Epidermal melanocyte (primary cell): ENCODE measurements around a stretch of chr22.

DNA sequence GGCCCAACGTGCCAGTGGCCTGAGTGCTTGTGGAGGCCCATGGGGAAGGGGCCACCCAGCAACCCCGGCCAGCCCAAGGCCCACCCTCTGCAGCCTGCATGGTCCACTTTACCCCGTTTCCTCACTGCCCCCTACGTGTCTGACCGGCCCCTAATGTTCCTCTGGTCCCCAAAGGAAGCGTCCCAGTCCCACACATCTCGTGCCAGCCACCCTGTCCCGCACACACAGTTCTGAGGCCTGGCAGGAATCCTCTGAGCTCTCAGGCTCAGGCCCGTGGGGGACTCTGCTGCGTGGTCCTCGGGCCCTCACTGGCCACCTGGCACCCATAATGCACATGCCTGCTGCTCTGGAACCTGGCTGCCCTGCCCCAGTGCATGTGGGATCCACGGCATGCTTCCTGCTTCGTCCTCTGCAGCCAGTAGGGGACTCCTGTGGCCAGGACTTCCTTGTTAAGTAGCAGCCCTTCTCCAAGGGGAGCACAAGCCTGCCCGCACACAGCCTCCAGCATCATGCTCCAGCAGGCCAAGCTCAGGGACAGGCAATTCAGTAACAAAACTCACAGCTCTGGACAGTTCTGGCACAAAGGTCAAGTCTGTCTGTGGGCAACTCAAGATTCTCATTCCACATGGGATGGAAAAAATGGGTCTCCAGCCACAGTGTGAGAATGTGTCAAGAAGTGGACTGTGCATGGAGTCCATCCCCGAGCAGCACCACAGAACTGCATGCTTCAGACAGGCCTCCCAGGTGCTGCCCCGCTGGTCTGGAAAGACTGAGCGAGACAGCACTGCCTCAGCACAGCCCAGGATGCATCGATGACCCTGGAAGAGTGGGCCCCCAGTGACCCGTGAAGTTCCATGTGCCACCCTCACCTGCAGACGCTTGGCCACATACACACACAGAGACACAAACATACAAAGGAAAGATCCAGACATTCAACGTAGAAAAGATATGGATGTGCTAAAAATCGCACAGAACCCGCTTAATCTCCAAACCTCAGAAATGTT is 85.2 kb downstream of the DGCR2 start:
- RRBS = no CpG with 5 or more reads among the region's 23 CpGs

DNA sequence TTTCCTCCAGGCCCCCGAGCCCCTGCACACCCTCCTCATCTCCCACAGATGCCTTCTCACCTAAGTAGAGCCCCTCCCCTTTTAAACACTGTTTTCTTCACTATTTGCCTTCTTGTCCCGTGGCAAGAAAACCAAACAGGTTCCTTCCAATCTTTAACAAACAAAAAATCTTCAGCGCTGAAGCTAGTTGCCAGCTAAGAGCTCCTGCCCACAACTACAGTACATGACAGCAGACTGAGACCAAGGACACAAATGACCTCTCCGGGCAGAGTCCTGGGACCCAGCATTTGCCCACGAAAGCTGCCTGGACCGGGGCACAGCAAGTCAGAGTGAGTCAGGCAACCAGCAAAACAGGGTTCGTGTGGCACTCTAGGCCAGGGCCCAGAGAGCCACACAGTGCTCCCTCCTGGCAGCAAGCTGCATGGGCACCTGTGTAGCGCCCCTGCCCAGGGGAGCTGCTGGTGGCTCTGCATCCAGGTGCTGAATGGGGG is 63.7 kb downstream of the DGCR2 start:
- RRBS = 97% methylated on average over 3 of the region's 8 CpGs

GRCh38 chr22:19081369-19082046 is 40.7 kb downstream of the DGCR2 start:
- RRBS = no CpG with 5 or more reads among the region's 5 CpGs

DNA sequence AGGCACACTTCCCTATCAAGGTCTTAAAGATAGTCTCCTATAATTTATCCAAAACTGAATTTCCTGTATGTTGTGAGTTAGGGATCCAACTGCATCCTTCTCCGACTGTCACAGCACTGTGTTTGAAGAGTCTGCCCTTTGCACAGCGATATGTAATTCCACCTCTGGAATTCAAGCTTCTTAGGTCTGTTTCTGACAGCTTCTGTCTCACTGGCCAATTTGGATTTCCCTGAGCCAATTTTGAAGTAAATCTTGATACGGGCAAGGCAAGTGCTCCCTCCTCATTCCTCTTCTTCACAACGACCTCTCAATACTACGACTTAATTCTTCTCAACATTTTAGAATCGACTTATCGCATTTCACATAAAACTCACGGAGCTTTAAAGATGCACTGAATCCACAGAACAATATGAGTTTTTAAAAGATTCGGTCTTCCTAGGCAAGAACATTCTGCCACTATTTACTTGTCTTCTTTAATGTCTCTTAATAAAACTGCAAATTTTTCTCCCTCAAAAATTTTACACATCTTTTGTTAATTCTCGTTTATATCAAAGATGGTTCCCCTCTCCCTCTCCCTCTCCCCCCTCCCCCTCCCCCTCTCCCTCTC is 39.0 kb downstream of the DGCR2 start:
- RRBS = no CpG with 5 or more reads among the region's 10 CpGs

GRCh38 chr22:19362747-19362946 is 68.9 kb downstream of the HIRA start:
- RRBS = no CpG with 5 or more reads among the region's 2 CpGs

GRCh38 chr22:19375375-19375973 is 56.1 kb downstream of the HIRA start:
- RRBS = no CpG with 5 or more reads among the region's 10 CpGs

- RRBS = no CpG with 5 or more reads among the region's 11 CpGs
These were observed 3.8 kb downstream of the CDC45 start for GRCh38 chr22:19483404-19484102.

DNA sequence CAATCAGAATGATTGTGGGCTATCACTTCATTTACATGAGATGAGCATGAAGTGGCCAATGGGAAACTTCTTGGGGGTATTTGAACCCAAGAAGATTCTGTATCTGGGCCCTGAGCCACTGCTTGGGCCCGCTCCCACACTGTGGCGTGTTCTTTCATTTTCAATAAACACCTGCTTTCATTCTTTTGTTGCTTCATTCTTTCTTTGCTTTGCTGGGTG is 79.7 kb upstream of the CLDN5 start:
- RRBS = no CpG with 5 or more reads among the region's 2 CpGs

GRCh38 chr22:19687884-19688424 is 26.3 kb upstream of the SEPTIN5 start:
- RRBS = no CpG with 5 or more reads among the region's 17 CpGs

- RRBS = no CpG with 5 or more reads among the region's 18 CpGs
These were observed 22.5 kb upstream of the SEPTIN5 start for GRCh38 chr22:19691722-19692292.

DNA sequence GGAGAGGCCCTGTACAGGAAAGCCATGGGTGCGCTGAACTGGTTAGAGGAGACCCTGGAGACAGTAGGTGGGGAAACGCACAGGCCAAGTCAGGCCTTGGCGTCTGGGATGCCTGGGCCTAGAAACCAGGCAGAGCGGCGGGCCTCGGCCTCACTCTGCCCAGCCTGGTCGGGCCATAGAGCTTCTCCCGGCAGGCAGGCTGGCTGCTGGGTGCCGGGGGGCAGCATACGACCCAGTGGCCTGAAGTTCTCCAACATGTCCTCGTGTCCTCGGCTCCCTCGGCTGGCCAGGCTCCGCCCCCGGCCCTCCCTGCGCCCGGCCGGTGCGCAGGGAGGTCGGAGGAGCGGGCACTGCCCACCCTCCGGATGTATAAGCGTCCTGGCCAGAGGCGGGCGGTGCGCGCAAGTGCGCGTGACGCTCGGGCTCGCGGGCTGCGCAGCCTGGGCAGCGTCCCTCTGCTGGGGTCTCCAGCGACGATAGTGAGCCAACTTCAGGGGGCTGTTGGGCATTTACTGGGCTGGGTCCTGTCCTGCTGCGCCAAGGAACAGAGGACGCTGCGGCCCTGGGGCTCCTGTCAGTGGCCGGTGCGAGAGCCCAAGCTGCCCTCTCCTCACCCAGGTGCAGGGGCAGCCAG is 2.1 kb upstream of the TBX1 start:
- RRBS = 12% methylated on average over 13 of the region's 42 CpGs

- RRBS = no CpG with 5 or more reads among the region's 11 CpGs
These were observed 1.4 kb downstream of the GNB1L start for GRCh38 chr22:19853074-19853973.

- RRBS = no CpG with 5 or more reads among the region's 11 CpGs
These were observed 32.3 kb upstream of the GNB1L start for GRCh38 chr22:19886890-19887444.

- RRBS = no CpG with 5 or more reads among the region's 11 CpGs
These were observed 31.6 kb upstream of the COMT start for GRCh38 chr22:19909533-19910823.

DNA sequence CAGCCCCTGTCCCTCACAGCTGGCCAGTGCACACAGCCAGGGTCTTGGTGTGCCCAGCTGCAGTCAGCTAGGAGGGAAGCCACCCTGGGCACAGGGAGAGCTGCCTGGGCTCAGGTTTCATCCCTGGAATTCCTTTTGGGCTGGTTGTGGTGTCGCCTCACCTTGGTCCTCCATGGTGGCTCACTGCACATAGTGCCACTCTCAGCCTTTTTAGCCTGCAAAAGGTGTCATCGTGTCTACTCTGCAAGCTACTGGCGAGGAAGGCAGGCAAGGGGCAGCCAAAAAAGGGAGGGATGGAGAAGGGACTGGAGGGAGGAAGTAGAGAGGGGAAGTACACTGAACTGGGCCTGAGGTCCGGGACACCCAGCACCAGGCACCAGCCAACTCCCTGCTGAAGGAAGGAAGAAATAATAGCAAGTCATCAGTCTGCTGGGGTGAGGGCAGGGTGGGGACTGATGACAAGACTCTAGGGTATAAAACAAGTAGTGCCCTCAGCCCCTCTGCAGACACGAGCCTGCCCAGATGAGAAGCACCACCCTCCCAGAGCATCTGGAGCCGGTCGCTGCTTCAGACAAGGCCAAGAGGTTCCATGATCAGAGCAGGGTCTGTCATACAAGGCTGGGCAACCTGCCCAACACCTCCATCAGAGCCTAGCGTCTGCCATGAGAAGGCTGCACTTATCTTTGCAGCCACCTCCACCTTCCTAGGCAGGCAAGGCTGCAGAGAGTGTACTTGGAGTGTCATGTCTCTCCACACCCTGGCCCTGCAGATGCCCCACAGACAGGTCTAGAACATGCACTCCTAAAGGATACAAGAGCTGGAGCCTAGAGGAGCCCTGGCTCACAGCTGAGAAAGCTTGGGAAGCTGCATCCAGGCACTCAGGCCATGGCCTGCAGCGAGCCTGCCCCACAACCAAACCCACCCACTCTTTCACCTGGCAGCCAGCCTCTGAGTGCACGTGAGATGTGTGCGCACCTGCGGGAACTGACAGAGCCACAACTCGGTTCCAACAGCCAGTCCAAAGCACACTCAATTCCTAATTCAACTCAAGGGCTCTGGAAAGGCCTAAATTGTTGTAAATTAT is 9.0 kb upstream of the COMT start:
- RRBS = no CpG with 5 or more reads among the region's 13 CpGs

GRCh38 chr22:19942347-19943508 is 1.1 kb upstream of the TXNRD2 start:
- RRBS = no CpG with 5 or more reads among the region's 12 CpGs

DNA sequence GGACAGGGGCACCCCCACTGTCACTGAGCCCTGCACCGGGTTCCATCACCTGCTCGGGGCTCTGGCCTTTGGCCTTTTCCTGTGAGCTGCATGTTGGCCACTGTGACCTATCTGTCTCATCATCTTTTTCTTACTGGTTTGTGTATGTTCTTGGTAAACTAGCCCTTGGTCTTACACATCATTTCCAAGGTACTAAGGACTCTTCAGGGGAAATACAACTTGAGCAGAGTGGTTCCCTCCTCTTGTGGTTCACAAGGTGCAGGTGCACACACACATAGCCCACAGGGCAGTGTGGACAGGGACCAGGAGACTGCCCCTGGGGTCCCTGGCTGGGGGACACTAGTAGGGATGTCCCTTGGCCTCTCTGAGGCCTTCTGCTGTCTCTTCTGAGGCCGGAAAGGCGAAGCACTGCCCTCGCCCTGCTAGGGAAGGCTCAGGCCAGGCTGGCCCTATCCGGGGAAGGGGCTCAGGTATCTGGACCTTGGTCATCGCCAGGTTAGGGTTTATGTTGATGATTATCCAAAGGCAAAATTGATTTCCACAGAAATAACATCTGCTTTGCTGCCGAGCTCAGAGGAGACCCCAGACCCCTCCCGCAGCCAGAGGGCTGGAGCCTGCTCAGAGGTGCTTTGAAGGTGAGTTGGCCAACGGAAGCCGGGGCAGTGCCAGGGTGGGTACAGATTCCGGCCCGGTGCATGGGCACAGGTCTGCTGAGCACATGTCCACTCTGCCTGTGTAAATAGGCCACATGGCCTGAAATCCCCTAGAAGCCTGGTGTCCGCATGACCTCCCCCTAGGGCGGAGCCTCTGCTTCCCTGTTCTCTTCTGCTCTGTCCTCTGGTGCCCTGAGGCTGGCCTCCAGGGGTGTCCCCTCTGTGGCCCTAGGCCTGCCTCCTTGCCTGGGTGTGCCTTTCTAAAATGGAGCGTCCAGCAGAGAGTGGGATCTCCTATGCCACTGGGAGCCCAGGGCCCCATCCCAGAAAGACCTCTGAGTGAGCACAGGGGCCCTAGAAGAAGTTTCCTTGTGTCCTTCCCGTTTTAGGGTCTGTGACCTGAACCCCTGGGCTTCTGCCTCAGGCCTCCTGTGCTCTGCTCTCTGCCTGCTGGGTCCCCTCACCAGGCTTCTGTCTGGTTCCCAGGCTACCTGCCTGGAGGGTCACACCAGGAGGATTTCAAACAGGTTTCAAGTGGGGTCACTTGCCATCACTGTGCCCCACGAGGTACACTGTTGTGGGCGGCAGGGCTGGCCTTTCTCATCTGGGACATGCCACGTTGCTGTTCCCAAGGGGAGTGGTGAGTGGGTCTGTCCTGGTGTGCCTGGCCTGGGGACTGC is 19.5 kb upstream of the TXNRD2 start:
- RRBS = 83% methylated on average over 4 of the region's 20 CpGs

- RRBS = 59% methylated on average over 4 of the region's 20 CpGs
These were observed 25.5 kb upstream of the TXNRD2 start for GRCh38 chr22:19966892-19967731.

DNA sequence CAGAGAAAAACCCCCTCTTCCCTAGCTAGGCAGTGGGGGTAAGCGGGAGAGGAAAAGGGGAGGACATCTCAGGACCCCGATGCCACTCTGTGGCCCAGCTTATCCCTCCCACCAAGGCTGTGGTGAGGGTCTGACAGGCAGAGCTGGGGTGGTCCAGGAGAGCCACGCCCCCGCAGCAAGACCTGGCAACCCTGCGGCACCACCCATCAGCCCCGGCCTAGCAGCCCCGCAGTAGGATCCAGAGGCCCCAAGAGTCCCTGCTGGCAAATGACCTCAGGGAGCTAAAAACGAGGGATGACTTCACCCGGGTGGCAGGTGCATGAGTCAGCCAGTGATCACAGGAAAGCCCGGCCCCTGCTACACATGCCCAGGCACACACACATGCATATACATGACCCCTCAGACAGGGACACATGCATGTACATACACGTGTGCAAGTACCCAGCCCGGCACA is 32.4 kb downstream of the ARVCF start:
- RRBS = 80% methylated on average over 5 of the region's 12 CpGs